HTERT-HM (cell line): ENCODE data around the gene KIFAP3.

GRCh38 chr1:169915188-169915736, 21.6 kb upstream of the SCYL3 start:
- RRBS = 57% methylated on average over 5 of the region's 16 CpGs

GRCh38 chr1:170073769-170075029, at the start of gene KIFAP3:
TSS of gene KIFAP3 (minus strand) at chr1:170074695.
- RRBS = 1% methylated on average over 8 of the region's 45 CpGs

- RRBS = no CpG with 5 or more reads among the region's 6 CpGs
These were observed 469 bp downstream of the NTMT2 start for GRCh38 chr1:170146060-170146796.

DNA sequence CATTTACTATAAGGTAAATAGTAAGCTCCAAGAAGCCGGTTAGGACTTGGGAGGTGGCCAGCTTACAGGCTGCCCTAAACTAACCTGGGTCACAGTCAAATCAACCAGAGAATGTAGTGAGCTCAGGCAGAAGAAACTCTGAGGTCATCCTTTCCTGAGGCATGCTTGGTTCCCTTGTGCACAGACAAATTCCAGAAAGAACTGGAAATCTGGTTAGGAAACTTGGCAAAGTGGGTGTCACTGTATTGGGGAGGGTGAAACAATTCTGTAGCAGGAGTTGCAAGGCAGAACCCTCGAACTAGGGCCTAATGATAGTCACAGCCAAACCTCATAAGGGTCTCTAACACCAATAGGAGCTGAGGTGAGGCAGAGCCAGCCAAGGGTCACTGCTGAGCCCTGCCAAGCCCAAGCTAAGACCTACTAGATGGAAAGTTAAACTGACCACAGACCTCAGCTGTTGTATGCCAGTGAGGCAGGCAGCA, 72.6 kb downstream of the NTMT2 start:
- RRBS = no CpG with 5 or more reads among the region's 2 CpGs

- RRBS = no CpG with 5 or more reads among the region's 1 CpG
These were observed 6.2 kb downstream of the GORAB start for GRCh38 chr1:170538019-170538731.

DNA sequence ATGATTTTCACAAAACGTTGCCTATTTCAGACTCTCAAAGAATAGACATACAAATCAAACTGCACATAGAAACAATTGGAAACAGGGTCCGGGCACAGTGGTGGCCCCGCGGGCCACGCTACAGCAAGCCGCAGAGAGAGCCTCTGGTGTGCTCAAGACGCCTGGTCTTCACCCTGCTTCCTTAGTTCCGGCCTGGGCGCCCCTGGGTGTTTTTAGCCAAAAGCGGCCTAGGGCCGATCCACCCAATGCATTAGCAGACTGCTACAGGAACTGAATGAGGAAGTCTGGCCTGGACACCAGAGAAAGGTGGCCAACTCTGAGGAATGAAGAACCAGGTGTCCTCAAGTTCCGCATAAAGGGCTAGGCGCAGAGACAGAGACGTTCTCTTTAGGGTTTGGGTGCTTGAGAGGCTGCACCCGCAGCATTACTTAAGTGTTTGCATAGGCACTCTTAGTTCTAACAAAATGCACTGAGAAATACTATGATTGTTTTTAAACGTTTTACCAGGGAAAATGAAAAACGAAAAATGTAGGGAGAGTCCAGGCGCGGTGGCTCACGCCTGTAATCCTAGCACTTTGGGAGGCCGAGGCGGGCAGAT, 1.8 kb downstream of the PRRX1 start:
- RRBS = 1% methylated on average over 6 of the region's 22 CpGs

GRCh38 chr1:171160929-171161379, 24.1 kb upstream of the FMO2 start:
- RRBS = no CpG with 5 or more reads among the region's 4 CpGs

GRCh38 chr1:171187233-171187451, 2.0 kb downstream of the FMO2 start:
- RRBS = no CpG with 5 or more reads among the region's 2 CpGs

GRCh38 chr1:171422209-171422943, 63.0 kb upstream of the PRRC2C start:
- RRBS = no CpG with 5 or more reads among the region's 7 CpGs

DNA sequence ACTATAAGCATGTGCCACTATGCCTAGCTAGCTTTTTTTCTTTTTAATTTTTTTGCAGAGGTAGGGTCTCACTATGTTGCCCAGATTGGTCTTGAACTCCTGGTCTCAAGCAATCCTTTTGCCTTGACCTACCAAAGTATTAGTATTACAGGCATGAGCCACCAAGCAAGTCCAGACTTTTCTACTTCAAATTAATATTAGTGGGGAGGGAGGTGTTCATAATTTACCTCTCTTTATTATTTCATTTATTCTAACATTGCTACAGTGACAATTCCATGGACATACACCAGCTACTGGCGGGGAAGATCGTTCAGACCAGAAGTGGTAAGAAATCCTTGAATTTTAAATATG, 858 bp upstream of the PRRC2C start:
- RRBS = no CpG with 5 or more reads among the region's 2 CpGs

- RRBS = no CpG with 5 or more reads among the region's 11 CpGs
These were observed 55.0 kb downstream of the PRRC2C start for GRCh38 chr1:171540067-171540923.

GRCh38 chr1:171595928-171596996, 25.8 kb upstream of the MYOCOS start:
- RRBS = no CpG with 5 or more reads among the region's 2 CpGs

- RRBS = no CpG with 5 or more reads among the region's 7 CpGs
These were observed 7.2 kb downstream of the METTL13 start for GRCh38 chr1:171788584-171789228.

GRCh38 chr1:172380730-172381374, 39.6 kb upstream of the C1orf105 start:
- RRBS = no CpG with 5 or more reads among the region's 6 CpGs

DNA sequence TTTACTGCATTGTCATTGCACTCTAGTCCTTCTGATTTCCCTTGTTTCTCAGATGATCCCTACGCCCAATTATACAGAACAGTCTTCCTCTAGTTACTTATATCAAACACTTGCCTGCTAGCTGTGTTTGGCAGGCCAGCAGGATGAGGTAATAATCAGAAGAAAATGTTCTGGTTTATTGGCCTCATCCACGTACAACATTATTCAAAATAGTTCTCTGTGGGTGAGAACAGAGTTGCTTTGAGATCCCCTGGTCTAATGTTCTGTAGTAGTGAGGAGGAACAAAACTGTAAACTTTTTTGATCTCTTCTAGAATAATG, 22.3 kb upstream of the C1orf105 start:
- RRBS = no CpG with 5 or more reads among the region's 2 CpGs

DNA sequence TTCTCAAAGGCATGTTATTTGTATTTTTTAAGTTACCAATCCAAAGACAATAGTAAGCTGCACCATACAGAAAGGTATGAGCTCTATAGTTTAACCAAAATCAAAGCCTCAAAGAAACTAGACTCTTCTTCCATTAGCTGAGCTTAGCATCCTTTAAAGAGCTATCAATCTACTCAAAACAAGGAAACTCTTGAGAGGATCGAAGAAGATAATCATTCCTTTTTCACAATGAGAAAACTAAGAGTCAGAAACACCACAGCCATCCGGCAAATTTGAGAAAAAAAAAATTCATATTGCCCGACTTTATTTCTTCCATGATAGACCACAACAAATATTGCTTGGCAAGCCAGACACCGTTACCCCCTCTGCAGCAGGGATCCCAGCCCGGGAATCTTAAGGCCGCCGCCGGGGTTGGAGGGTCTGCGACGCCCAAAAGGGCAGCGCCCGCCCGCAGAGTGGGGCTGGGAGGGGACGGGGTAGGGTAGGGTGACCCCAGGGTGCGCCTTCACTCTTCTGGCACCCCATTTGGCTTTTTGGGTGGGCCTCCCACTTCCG, 449 bp downstream of the PIGC start:
- RRBS = 2% methylated on average over 4 of the region's 16 CpGs

- RRBS = no CpG with 5 or more reads among the region's 10 CpGs
These were observed 6.1 kb upstream of the PIGC start for GRCh38 chr1:172449910-172450462.

DNA sequence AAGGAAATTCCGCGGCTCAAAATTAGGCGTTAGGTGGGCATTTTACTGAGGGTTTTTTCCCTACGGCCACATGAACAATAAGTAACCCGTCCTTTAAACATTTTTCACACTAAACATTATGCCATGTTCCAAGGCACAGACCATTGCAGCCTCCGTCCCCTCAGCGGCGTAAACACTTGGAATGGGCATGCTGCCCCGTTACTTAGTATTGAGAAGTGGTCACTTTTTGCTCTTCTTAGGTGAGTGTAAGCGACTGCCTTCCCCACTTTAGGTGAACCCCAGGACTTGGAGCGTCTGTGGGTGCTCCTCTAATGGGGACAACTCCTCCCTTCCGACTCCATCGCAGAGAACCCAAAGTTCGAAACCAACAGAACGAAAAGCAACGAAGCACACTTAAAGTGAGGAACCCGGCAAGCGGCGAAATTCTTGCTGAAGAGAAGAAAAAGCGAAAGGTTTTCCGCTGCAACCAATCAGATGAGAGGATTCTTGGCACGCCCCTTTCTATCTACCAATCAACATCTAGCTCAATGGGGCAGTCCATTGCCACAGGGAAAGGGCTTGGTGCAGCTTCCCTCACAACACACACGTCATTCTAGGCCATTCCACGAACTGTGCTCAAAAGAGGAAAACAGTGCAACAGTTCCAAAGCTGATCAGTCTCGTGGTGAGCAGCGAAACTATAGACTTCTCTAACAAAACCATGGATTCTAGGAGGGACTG, 792 bp upstream of the SUCO start:
- RRBS = no CpG with 5 or more reads among the region's 26 CpGs

DNA sequence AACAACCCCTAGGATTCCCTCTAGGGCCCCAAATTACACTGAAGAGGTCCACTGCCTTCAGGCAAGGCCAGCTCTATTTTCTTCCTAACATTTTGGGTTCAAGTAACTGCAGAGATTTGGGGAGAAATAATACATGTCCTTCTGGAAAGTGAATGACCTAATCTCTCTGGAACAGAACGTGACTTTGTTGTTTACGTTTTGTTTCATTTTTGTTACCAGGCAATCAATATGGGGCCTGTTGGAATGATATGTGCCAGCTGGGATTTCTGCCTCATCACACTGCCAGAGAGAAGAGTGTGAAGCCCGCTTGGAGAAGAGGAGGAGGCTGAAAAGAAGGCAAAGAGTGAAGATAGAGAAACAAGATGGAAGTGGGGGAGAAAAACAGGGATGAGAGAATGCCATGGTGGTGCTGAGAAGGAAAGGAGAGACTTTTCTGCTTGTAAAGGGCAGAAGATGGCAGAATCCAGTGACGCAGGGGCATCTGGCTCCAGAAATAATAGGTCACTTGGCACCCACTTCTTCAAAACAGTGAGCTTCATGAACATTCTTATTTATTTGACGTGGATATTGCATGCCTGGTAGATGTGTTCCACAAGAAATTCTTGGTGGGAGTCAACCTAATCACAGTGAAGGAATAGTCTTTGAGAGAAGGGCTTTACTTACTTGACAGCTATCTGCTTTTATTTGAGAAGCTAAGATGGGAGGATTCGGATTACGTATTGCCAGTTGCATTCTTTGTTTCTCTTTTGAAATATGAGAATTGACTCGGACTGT, 116.9 kb downstream of the FASLG start:
- RRBS = no CpG with 5 or more reads among the region's 8 CpGs